Endothelial cell of umbilical vein (primary cell): ENCODE data around the genes TIMP1, PORCN and KCND1.

GRCh38 chrX:47481805-47482376 is 1.1 kb downstream of the ZNF41 start:
- PRO-cap: no peak
CAGE:
- cytosol, long polyA minus RNA: no peak
- cytosol, long polyA plus RNA: no peak
- long polyA plus RNA: no peak
- nucleus, long polyA minus RNA: start-site peak on the minus strand at chrX:47482058-47482600, 115 reads
- nucleus, long polyA plus RNA: no peak

DNA sequence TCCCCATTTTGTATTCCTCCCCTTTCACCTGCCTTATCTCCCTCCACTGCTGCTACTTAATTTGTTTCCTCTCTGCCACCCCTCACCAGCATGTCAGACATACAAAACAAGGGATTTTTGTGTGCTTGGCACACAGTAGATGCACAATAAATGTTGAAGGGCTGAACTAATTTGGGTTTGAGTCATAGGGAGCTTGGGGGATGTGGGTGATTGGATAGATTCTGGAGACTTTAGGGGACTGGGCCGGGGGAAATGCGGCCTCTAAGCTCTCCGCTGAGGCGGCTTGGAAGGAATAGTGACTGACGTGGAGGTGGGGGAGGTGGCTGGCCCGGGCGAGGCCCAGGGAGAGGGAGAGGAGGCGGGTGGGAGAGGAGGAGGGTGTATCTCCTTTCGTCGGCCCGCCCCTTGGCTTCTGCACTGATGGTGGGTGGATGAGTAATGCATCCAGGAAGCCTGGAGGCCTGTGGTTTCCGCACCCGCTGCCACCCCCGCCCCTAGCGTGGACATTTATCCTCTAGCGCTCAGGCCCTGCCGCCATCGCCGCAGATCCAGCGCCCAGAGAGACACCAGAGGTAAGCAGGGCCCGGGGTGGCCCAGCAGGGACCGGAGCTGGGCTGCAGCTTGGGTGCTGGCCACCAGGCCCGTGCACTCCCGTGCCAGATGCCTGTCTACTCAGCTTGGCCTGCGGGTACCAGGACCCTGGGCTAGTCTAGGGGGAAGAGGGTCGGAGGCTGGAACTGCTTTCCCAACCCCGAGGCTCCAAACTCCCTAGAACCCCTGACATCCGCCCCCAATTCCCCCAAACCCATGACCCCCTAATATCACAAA is at the start of gene TIMP1:
TSS of gene TIMP1 (plus strand) at position 534 of the 828 bp plus-strand sequence.
- PRO-cap: bidirectional peak, plus-strand start at position 537 of the sequence, minus-strand start at position 294 of the sequence; unidirectional peak, plus-strand start at position 707 of the sequence
CAGE:
- cytosol, long polyA minus RNA: start-site peak on the plus strand centred at position 517 of the sequence, 43 bp wide, 152 reads
- cytosol, long polyA plus RNA: start-site peak on the plus strand centred at position 515 of the sequence, 61 bp wide, 980 and 787 reads in 2 replicates
- long polyA plus RNA: start-site peak on the plus strand centred at position 514 of the sequence, 64 bp wide, 622 and 672 reads in 2 replicates
- nucleus, long polyA minus RNA: start-site peak on the plus strand centred at position 520 of the sequence, 36 bp wide, 106 reads
- nucleus, long polyA plus RNA: start-site peak on the plus strand centred at position 507 of the sequence, 64 bp wide, 70 and 232 reads in 2 replicates

GRCh38 chrX:47584988-47585928 is 3.0 kb downstream of the TIMP1 start:
- PRO-cap: no peak
CAGE:
- cytosol, long polyA minus RNA: no peak
- cytosol, long polyA plus RNA: no peak
- long polyA plus RNA: no peak
- nucleus, long polyA minus RNA: no peak
- nucleus, long polyA plus RNA: no peak

GRCh38 chrX:47649175-47649738 is 1.1 kb downstream of the ELK1 start:
- PRO-cap: no peak
CAGE:
- cytosol, long polyA minus RNA: no peak
- cytosol, long polyA plus RNA: no peak
- long polyA plus RNA: no peak
- nucleus, long polyA minus RNA: no peak
- nucleus, long polyA plus RNA: no peak

DNA sequence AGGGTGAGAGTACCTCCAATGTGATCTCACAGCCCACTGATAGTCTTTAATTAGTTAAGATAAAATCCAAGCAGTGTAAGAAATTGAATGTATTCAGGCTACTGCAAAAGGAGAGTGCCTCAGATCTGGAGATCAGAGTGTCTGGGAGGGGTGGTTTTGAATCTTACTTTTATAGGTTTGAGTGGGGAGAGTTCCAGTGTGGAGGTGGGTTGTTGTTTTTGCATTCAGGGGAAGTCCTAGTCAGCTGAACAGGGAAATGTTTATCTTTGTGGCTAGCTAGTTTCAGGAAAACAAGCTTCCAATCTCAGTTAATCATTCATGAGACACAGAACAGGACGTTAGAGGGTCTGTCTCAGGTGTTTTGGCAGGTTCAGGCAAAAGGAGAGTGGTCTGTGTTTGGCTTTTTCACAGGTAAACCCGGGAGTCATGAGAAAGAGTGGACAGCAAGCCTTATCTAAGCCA is 26.0 kb downstream of the ZNF81 start:
- PRO-cap: no peak
CAGE:
- cytosol, long polyA minus RNA: no peak
- cytosol, long polyA plus RNA: no peak
- long polyA plus RNA: no peak
- nucleus, long polyA minus RNA: no peak
- nucleus, long polyA plus RNA: no peak

- PRO-cap: no peak
CAGE:
- cytosol, long polyA minus RNA: no peak
- cytosol, long polyA plus RNA: no peak
- long polyA plus RNA: no peak
- nucleus, long polyA minus RNA: no peak
- nucleus, long polyA plus RNA: no peak
Observed at GRCh38 chrX:48052898-48053529, 18.4 kb downstream of the ZNF630 start.

DNA sequence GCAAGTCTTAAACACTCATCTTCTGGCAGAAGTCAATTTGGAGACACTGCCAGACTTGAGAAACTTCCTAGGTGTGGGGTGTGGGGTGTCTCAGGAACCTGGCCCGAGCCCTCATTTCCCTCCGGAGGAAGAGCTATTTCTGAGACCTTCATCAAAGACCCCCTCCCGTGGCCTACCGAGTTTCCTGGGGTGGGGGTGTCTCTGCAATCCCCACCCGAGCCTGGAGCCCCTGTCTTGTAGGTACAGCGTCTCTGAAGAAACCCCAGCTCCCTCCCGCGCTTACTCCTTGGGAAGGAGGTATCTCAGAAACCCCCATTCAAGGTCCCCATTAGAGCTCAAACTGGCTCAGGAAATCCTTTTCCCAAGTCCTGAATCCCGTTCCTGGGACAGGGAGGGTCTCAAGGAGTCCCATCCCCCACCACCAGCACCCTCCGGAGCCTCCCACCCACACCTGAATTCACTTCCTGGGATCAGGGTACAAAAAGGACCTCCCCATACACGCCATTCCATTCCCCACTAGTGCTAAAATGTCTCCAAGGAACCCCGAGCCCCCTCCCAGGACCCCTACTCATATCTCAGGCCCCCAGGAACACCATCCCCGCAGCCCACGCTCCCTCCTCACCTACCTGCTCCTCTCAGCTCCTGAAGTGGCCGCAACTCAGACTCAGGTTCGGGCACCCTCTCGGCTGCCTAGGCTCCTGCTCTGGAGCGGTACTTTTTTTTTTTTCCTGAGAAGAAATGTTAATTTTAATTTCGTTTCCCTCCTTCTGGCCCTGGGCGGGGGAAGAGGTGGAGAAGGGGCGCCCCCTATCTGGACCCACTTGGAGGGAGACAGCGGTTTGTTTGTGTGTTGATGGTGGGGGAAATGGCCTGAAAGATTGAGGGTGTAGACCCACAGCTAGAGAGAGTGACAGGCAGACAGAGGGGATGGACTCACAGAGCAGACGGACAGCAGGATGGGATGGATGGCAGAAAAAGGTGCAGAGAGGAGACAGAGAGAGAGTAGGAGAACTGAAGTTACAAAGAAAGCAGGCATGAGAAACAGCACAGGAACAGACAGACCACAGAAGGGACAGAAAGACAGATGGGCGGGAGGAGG is 1.0 kb downstream of the SLC38A5 start:
- PRO-cap: no peak
CAGE:
- cytosol, long polyA minus RNA: start-site peak on the minus strand centred at position 756 of the sequence, 41 bp wide, 7 reads
- cytosol, long polyA plus RNA: start-site peak on the minus strand centred at position 729 of the sequence, 95 bp wide, 24 and 59 reads in 2 replicates
- long polyA plus RNA: start-site peak on the minus strand centred at position 706 of the sequence, 139 bp wide, 16 and 61 reads in 2 replicates
- nucleus, long polyA minus RNA: start-site peak on the minus strand centred at position 756 of the sequence, 29 bp wide, 14 reads
- nucleus, long polyA plus RNA: start-site peak on the minus strand centred at position 716 of the sequence, 135 bp wide, 27 and 43 reads in 2 replicates

- PRO-cap: bidirectional peak, plus-strand start at chrX:48509017, minus-strand start at chrX:48508868
CAGE:
- cytosol, long polyA minus RNA: no peak
- cytosol, long polyA plus RNA: no peak
- long polyA plus RNA: no peak
- nucleus, long polyA minus RNA: start-site peak on the plus strand at chrX:48508987-48509005, 32 reads
- nucleus, long polyA plus RNA: no peak
Observed at GRCh38 chrX:48508750-48509258, at the start of gene PORCN. Gene PORCN, plus strand, starts transcription at chrX:48508992.

DNA sequence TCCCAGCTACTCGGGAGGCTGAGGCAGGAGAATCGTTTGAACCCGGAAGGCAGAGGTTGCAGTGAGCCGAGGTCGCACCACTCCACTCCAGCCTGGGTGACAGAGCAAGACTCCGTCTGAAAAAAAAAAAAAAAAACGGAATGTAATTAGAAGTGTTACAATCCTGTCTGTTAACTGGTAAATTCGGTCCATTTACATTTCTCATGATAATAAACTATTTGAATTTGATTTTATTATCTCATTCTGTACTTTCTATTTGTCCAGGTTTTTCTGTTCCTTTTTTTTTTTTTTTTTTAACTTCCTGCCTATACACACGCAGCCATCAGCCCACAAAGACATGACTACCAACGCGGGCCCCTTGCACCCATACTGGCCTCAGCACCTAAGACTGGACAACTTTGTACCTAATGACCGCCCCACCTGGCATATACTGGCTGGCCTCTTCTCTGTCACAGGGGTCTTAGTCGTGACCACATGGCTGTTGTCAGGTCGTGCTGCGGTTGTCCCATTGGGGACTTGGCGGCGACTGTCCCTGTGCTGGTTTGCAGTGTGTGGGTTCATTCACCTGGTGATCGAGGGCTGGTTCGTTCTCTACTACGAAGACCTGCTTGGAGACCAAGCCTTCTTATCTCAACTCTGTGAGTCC is 1.9 kb downstream of the EBP start:
- PRO-cap: no peak
CAGE:
- cytosol, long polyA minus RNA: no peak
- cytosol, long polyA plus RNA: no peak
- long polyA plus RNA: no peak
- nucleus, long polyA minus RNA: no peak
- nucleus, long polyA plus RNA: no peak

DNA sequence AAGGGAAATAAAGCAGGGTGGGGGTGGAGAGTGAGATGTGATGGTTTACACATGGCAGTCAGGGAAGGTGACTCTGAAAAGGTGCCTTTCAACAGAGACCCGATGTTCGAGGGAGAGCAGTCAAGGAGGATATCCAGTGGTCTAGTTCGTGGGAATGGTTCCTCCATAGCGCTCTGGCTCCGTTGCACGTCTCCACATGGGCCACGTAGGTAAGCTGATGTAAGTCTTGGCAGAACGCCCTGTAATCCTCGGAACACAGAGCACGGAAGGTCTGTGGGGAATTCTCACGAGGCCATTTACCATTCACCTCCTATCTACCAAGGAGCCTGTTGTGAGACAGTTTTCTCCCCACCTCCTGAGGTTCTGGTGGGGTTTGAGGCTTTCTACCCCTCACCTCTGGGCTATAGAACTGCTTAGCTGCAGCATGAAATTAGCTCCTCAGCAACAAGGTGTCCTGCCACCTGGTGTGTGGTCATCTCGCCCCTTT is 7.5 kb upstream of the WDR13 start:
- PRO-cap: no peak
CAGE:
- cytosol, long polyA minus RNA: no peak
- cytosol, long polyA plus RNA: no peak
- long polyA plus RNA: no peak
- nucleus, long polyA minus RNA: no peak
- nucleus, long polyA plus RNA: no peak

GRCh38 chrX:48631242-48631899 is 34.1 kb downstream of the WDR13 start:
- PRO-cap: no peak
CAGE:
- cytosol, long polyA minus RNA: no peak
- cytosol, long polyA plus RNA: no peak
- long polyA plus RNA: no peak
- nucleus, long polyA minus RNA: no peak
- nucleus, long polyA plus RNA: no peak

GRCh38 chrX:48787469-48788497 is 1.4 kb downstream of the GATA1 start:
- PRO-cap: no peak
CAGE:
- cytosol, long polyA minus RNA: no peak
- cytosol, long polyA plus RNA: no peak
- long polyA plus RNA: no peak
- nucleus, long polyA minus RNA: no peak
- nucleus, long polyA plus RNA: no peak

- PRO-cap: no peak
CAGE:
- cytosol, long polyA minus RNA: no peak
- cytosol, long polyA plus RNA: no peak
- long polyA plus RNA: no peak
- nucleus, long polyA minus RNA: no peak
- nucleus, long polyA plus RNA: no peak
Observed at GRCh38 chrX:48903668-48904514, 6.2 kb downstream of the PQBP1 start.

GRCh38 chrX:48914446-48915309 is 3.2 kb upstream of the SLC35A2 start:
- PRO-cap: no peak
CAGE:
- cytosol, long polyA minus RNA: no peak
- cytosol, long polyA plus RNA: no peak
- long polyA plus RNA: no peak
- nucleus, long polyA minus RNA: no peak
- nucleus, long polyA plus RNA: no peak

- PRO-cap: no peak
CAGE:
- cytosol, long polyA minus RNA: no peak
- cytosol, long polyA plus RNA: no peak
- long polyA plus RNA: no peak
- nucleus, long polyA minus RNA: no peak
- nucleus, long polyA plus RNA: no peak
Observed at GRCh38 chrX:48934457-48935241, 15.8 kb upstream of the PIM2 start.

DNA sequence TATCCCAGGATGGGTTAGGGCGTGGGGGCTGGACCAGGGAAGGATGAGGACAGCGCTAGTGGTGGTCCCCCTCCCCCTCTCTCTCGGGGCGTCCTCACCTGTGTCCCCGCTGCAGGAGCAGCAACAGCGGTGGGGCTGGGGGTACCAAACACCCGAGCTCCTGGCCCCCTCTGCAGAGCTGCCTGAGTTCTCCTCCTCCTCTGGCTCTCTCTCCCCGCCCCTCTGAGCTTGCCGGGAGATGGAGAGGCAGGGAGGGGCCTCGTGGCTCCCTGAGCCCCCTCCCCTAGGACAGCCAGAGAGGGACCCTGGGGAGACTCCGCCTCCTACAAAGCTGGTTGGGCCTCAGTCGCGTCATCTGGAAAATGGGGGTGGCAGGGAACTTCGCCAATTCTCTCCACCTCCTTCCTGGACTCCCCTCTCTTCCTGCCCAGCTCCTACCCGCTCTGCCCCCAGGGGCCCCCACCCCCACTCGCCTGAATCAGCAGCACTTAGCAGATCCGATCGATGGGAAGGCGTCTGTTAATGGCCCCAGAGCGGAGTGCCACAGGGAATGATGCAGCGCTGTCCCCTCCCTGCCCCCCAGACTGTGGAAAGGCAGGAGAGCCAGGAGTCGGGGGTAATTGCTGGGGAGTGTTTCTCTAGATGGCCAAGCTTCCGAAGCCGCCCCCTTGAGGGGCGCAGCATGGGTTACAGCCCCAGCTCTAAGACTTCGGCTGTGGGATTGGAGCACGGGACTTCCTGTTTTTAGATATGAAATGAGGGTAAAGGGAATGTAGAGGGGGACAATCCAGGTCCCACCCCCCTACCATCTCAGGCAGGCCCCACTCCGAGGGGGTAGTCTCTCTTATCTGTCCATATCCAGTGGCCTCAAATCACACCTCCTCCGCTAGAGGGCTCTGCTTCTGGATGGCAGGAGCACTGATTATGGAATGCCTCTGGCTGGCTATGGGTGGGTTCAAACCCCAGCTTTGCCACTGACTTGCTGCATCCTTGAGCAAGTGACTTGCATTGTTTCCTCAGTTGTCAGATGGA is at the start of gene KCND1:
TSS of gene KCND1 (minus strand) at position 202 of the 1,032 bp plus-strand sequence.
- PRO-cap: no peak
CAGE:
- cytosol, long polyA minus RNA: no peak
- cytosol, long polyA plus RNA: no peak
- long polyA plus RNA: no peak
- nucleus, long polyA minus RNA: no peak
- nucleus, long polyA plus RNA: no peak

DNA sequence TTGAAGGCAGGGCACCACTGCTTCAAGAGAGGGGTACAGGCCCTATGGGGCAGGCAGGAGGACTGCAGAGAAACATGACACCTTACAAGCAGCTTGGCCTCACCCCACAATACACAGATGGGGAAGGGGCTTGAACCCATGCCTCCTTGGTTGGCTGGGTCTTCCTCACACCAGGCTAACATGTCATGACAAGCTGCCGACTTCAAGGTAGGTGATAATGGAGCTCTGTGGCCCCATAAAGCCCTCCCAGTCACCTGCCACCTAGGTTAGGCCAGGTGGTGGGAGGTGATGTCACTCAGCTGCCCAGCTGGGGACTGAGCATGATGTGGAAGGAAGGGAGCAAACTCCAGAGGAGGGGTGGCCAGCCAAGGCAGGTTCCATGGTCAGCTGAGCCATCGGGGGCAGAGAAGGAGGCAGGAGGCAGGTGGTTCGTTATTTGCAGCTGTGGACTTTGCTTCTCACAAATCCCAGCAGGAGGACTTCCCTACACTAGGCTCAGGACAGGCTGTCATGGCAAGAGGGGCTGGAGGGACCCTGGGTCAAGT is 2.0 kb downstream of the CCDC120 start:
- PRO-cap: no peak
CAGE:
- cytosol, long polyA minus RNA: no peak
- cytosol, long polyA plus RNA: no peak
- long polyA plus RNA: no peak
- nucleus, long polyA minus RNA: no peak
- nucleus, long polyA plus RNA: no peak

GRCh38 chrX:49072116-49072741 is 1.6 kb downstream of the PRAF2 start:
- PRO-cap: bidirectional peak, plus-strand start at chrX:49072185, minus-strand start at chrX:49071898; unidirectional peak, plus-strand start at chrX:49072410
CAGE:
- cytosol, long polyA minus RNA: no peak
- cytosol, long polyA plus RNA: no peak
- long polyA plus RNA: no peak
- nucleus, long polyA minus RNA: no peak
- nucleus, long polyA plus RNA: no peak

GRCh38 chrX:49154704-49155593 is 7.6 kb upstream of the MAGIX start:
- PRO-cap: bidirectional peak, plus-strand start at chrX:49155474, minus-strand start at chrX:49155348
CAGE:
- cytosol, long polyA minus RNA: no peak
- cytosol, long polyA plus RNA: no peak
- long polyA plus RNA: no peak
- nucleus, long polyA minus RNA: no peak
- nucleus, long polyA plus RNA: no peak

- PRO-cap: no peak
CAGE:
- cytosol, long polyA minus RNA: no peak
- cytosol, long polyA plus RNA: no peak
- long polyA plus RNA: no peak
- nucleus, long polyA minus RNA: no peak
- nucleus, long polyA plus RNA: no peak
Observed at GRCh38 chrX:49270368-49271298, 1.0 kb downstream of the PPP1R3F start.